ENCODE measurements around the gene DENND6B.

GRCh38 chr22:48301493-48301897 is 187.9 kb upstream of the TAFA5 start:
- PRO-cap, result no peak

DNA sequence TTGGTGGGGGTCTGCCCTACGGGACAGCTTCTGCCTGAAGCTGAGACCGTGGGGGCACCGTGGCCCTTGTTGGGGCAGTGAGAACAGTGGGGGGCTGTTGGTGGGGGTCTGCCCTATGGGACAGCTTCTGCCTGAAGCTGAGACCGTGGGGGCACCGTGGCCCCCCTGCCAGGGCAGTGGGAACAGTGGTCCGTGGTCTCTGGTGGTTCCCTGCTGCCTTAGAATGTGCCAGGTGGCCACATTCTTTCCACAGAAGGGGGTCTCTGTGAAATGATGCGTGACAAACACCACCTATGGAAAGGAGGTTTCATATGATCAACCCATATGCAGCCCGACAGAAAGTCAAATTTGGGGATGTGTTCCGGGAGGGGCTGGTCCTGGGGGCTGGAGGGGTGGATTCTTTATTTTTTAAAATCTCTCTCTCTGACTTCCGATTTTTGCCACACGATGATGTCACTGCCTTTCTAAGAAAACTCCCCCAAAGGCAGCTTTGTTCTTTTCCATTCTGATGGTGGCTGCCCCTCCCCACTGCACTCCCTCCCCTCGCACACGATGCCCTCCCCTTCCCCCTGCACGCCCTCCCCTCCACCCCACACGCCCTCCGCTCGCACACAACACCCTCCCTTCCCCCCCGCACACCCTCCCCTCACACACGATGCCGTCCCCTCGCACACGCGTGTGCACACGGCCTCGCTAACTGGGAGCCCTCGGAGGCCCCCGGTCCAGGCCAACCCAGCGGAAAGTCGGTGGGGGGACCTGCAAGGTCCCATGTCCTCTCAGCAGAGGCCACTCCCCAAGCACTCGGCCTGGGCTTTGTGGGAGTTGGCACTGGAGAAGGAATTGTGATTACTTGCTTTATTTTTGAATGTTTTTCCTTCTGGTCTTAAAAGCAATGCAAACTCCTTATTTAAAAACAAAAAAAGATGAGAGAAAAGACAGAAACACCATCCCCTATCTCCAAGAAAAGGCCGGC is 151.9 kb downstream of the TAFA5 start:
- PRO-cap, result no peak

- PRO-cap, result bidirectional peak, plus-strand start at chr22:48703003, minus-strand start at chr22:48702679
Observed at GRCh38 chr22:48702482-48703130, 213.3 kb downstream of the TAFA5 start.

GRCh38 chr22:49016244-49016708 is 526.9 kb downstream of the TAFA5 start:
- PRO-cap, result no peak

- PRO-cap, result no peak
Observed at GRCh38 chr22:49051933-49052784, 562.8 kb downstream of the TAFA5 start.

DNA sequence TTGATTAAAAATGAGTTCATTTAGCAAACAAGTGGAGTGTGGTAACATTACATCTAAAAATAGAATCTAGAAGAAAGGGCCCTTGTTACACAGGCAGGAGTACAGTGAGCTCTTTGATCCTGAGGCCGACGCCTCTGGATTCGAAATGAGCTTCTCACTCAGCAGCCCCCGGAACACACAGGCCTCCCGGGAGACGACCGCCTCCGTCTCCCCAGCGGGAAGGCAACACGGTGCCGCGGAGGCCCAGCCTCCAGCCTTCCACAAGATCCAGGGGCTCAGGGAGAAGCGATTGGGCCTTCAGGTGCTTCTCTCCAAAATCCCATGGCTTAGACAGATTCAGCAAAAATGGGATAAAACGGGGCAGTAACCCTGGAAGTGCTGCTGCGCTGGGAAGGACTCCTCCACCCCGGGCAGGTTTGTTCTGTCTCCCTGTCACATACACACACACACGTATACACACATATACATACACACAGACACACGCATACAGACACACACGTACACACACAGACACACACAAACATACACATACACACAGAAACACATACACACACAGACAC is 379.0 kb downstream of the BRD1 start:
- PRO-cap, result unidirectional peak, plus-strand start at position 172 of the sequence

DNA sequence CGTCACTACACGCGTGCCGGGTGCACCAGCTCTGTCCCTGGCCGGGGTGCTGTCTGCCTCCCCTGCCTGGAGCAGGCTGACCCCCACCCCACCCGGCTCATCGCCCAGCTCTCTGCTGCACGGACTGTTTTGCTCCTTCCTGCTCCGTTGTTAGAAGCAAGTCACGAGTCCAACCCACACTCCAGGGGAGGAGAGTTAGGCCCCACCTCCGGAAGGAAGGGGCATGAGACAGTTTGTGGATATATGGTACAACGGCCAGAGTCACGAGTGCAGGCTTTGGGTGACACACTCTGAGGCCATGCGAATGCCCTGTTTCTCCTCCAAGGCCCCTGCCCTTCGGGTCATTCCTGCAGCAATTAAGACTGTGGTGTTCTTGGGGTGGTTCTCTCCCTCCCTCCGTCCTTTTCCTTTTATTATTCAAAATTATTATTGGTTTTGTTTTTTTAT is 364.8 kb downstream of the BRD1 start:
- PRO-cap, result no peak

DNA sequence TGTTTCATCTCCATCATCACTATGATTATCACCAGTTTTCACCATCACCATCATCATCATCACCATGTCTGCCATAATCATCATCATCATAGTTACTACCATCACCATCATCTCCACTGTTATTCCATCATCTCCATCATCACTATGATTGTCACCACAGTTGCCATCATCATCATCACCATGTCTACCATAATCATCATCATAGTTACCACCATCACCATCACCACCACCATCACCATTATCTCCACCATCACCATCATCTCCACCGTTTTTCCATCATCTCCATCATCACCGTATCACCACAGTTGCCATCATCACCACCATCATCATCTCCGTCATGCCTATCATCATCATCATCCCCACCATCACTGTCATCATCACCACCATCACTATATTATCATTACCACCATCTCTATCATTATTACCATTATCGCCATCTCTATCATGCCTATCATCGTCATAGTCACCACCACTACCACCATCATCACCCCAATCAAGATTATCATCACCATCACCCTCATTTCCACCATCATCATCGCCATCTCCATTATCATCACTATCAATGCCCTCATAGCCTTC is 264.8 kb downstream of the BRD1 start:
- PRO-cap, result no peak

- PRO-cap, result no peak
Observed at GRCh38 chr22:49761232-49761742, 66.4 kb downstream of the BRD1 start.

DNA sequence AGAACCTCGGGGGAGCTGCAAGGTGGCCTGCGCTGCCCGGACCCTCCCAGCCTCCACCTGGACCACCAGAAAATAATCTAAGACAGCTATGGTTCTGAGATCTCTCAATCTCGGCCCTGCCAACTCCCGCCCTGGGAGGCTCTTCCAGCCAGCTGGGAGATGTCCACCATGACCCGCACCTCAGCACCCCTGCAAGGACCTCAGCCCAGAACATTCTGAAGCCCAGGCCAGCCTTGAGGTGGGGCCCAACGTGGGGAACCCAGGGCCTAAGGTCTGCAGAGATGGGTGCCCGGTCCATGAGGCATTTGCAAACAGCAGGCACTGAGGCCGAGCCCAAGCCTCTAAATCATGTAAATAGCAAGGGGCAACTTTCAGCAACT is 47.1 kb downstream of the BRD1 start:
- PRO-cap, result no peak

DNA sequence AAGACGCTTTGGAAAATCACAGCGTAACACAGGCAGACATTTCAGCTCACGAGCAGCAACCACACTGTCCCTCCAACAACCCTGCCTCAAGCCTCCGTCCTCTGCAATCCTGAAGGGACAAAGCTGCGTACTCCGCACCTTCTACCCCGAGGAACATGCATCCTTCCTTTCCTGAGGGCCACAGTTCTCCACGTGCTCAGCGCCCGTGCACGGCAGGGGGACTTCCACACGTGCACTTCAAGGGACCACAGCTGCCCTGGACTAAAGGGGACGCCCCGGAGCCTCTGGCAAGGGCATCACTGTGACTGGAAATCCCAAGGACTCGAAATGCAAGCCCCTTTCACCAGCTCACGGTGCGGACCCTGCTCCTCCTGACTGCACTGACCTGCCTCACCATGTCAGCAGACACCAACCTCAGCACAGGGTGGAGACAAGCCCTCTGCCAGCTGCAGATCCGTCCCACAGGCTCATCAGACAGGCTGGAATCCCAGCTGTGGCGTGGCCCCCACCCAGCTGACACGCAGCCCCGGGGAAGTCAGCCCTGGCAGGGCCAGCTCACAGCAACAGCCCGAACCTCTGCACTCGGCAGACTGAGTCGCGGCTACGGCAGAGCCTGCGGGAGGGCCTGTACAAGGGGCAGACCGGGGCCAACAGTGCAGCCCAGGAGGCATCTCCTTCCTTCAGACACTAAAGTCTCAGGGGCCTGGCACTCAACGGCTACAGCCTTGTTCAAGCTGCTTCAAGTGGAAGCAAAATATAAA is 36.8 kb downstream of the BRD1 start:
- PRO-cap, result no peak

GRCh38 chr22:49802070-49802550 is 25.6 kb downstream of the BRD1 start:
- PRO-cap, result no peak

GRCh38 chr22:49825961-49826369 is 1.7 kb downstream of the BRD1 start:
- PRO-cap, result no peak

DNA sequence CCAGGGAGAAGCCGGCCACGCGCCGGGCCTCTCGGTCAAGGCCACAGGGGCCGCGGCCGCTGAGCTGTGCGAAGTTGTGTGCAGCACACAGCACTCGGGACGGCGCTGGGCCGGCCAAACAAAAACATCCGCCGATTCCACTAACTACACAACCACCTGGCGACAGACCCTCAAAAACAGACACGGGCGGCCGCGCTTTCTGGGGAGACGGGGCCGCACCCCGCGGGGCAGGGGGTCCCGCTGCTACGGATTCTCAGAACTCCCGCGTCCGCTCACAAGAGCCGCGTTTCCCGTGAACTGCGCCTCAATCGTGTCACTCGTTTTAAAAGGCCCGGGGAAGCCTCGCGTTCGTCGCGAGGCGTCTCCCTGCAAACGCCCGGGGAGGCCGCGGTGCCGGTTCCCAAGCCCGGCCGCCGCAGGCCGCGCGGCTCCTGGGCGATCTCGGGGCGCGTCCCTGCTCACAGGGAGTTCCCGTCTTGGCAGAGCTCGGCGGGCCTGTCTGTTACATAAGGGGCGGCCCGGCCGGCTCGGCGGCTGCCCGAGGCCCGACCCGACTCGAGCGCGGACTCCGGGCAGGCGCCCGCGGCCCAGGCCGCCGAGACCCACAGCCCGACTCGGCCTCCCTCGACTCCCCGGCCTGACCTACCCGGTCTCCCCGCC is 951 bp downstream of the BRD1 start:
- PRO-cap, result unidirectional peak, plus-strand start at position 86 of the sequence; bidirectional peak, plus-strand start at position 371 of the sequence, minus-strand start at position 299 of the sequence

DNA sequence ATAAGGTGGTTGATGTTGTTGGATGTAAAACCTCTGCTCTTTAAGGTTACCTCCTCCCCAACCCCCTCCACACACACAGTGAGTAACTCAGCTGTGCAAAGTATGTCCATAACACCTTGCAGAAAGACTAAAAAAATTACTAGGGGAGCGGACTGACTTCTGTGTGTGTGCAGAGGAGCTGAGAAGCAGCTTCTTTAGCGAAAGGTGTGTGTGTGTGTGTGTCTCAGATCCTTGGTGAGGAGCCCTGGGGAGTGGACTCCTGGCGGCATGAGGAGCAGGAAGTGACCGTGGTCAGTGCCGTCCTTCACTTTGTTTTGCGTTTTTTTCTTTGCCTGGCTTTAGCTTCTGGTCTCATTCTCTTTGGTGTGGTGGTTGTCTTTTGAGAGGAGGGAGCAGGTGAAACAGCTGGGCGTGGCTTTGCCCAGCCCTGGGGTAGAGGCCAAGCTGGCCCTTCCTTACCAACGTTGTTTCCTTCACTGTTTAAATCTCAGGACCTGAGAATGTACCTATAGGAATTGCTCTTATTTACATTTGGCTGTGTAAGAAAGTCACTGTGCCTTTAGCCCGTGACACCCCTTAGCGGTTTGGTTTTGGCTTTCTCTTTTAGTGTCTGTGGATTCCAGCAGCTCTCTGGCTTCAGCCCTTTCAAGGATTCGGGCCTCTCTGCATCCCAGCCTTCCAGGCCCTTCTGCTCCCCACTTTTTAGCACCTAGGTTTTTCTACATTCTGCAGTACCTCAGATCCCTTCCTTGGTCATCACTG is 1.9 kb downstream of the ZBED4 start:
- PRO-cap, result no peak

GRCh38 chr22:49969627-49969824 is 9.0 kb downstream of the PIM3 start:
- PRO-cap, result no peak

GRCh38 chr22:50010581-50011173 is 1.9 kb downstream of the IL17REL start:
- PRO-cap, result no peak

DNA sequence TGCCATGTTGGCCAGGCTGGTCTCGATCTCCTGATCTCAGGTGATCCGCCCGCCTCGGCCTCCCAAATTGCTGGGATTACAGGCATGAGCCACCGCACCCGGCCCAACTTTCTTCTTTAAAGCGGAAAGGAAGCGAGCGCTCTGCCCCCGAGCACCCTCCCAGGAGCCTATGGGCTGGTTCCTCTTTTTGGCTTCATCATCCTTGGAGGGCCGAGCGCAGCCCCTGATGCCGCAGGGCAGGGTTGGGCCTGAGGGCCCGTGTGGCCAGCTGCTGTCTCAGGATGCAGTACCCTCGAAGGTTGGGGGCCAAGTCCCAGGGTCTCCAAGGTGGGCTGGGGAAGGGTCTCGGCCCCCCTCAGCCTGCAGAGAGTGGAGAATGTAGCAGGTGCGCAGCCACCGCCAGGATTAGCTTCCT is 2.7 kb downstream of the PANX2 start:
- PRO-cap, result no peak

DNA sequence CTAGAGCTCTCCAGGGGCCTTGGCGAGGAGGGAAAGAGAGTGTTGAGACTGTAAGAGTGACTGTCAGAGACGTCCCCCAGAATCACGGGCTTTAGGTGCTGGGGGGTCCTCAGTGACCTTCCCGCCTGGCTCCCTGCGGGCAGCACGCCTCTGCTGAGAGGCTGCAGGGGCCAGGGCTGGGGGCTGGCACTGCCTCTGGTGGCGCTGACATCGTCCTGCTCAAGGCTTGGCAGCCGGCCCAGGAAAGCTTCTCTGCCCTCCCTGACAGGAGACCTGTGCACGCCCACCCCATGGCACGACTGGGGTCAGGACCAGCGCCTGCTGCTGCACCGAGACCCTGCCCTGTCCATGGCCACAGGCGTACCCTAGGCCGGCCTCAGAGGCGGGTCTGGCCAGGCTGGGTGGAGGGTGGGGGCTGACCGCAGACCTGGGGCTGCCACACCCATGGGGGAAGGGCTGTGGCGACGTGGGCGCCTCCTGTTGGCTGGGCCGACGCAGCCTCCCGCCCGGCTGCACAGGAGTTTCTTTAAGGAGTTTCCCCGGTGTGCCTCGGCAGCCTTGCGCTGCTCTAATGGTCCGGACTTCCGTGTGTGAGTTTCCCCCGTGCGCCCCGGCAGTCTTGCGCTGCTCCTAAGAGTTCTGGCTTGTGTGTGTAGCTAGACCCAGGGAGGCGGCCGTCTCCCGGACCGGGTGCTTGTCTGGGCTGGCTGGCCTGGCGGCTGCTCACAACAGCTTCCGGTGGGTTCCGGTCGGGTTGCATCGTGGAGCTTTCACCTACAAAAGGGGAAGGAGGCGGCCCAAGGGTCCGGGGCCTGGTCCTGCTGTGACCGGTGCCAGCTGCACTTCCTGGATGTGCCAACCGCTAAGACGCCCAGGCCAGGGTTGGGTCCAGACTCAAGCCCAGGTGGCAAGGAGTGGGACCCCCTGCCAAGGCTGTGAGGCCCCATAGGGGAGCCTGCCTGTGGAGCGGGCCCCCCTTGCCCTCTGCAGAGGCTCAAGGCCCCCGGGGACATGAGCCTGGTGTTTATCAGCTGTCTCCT is 4.7 kb downstream of the TRABD start:
- PRO-cap, result no peak

DNA sequence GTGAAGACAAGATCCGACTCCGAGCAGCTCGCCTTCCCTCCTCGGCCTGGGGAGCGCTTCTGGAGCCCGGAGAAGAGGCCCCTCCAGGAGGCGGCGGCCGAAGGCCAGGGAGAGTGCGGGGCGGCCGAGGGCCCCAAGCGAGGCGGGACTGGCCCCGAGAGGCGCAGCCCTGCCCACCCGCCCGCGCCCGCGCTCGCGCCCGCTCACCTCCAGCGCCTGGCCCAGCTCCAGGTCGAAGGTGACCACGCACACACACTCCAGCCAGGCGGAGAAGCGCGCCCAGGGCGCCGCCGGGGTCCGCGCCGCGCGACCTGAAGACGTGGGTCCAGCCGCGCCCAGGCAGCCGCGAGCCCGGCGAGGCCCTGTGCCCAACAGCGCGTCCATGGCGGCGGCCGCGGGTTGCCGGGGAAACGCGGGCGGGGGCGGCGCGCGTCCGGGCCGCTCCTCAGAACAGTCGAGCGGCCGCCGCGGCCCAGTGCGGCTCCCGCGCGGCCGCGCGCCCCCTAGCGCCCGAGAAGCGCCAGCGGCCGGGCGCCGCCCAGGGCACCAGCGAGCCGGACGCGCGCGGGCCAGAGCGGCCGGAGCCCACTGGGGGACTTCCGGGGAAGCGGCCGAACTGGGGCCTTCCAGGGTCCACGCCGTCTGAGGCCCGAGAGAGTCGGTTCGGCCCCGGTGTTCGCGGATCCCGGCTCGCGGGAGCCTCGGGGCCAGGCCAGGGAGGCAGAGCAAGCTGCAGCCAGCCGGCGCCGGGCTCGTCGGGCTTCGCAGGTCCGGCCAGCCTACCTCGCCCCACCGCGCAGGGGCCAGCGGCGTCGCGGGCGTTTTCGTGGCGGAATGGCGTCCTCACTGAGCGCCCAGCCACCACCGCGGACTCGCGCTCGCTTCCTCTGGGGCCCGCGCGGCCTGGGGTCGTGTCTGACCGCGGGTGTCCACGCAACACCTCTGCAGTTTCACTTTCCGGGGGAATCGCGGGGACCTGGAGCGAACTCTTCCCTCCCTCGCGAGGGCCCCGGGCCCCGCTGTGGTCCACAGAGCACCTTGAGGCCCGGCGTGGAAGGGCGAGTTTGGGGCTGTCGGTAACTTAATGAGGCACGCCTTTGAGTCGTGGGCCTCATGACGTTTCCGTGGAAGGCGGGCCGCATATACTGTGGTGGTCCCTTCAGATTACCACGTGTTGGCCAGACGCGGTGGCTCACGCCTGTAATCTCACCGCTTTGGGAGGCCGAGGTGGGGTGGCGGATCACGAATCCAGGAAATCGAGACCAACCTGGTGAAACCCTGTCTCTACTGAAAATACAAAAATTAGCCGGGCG is at the start of gene DENND6B:
Gene DENND6B (minus strand): TSS at position 408 of the 1,313 bp plus-strand sequence.
- PRO-cap, result bidirectional peak, plus-strand start at position 581 of the sequence, minus-strand start at position 384 of the sequence; unidirectional peak, minus-strand start at position 1,023 of the sequence

Data from neural crest cell (in vitro differentiated cells).